Left lung (tissue), 1 donor: ENCODE measurements around the gene VDAC2.

DNA sequence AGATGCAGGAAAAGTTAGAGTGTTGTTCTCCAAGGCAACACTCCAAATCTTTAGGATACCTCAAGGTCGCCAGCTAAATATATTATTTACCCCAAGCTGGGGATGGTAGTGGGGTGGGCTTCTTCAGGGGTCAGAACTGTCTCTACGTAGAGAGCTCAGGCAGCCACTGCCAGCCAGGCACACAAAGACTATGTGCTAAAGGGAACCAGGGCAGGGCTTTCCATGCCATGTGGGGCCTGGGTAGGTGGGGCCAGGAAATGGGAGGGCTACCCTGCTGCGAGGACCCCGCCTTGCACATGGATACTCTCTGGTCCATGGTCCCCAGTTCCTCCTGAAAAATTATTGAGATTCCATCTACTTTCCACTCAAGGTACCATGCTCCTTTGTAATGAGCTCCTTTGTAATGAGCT is 6.0 kb downstream of the SYNPO2L start:
- PRO-cap, result no peak

- PRO-cap, result no peak
Measured at GRCh38 chr10:73769867-73770515, 2.1 kb upstream of the FUT11 start.

DNA sequence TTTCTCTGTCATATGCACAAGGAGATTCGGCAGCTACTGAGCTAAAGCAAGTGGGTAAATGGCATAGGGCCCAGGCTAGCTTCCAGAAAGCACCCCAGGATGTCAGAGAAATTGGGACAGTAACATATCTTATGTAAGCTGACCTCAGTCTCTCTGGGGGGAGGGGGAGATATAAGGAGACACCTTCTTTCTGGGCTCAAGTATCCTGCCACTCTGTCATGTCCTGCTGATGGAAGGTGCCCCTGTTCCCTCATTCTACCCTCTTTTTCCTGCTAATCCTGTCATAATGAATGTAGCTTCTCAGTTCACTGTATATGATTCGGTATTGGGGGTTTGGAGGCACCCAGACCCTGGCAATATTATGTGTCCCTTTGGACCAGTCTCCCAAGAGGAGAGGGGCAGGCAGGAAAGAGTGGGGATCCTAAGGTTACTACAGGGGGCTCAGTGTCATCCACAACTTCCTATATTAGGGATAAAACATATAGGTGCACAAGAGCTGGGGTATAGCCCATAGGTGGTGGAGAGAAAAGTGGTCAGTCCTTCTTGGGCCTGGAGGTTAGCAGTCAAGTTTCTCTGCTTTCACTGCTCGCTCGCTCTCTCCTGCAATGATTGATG is 918 bp upstream of the FUT11 start:
- PRO-cap, result no peak

- PRO-cap, result no peak
Measured at GRCh38 chr10:73774548-73775119, 2.6 kb downstream of the FUT11 start.

GRCh38 chr10:73807348-73808675 is 3.6 kb downstream of the NDST2 start:
- PRO-cap, result unidirectional peak, minus-strand start at chr10:73807944

DNA sequence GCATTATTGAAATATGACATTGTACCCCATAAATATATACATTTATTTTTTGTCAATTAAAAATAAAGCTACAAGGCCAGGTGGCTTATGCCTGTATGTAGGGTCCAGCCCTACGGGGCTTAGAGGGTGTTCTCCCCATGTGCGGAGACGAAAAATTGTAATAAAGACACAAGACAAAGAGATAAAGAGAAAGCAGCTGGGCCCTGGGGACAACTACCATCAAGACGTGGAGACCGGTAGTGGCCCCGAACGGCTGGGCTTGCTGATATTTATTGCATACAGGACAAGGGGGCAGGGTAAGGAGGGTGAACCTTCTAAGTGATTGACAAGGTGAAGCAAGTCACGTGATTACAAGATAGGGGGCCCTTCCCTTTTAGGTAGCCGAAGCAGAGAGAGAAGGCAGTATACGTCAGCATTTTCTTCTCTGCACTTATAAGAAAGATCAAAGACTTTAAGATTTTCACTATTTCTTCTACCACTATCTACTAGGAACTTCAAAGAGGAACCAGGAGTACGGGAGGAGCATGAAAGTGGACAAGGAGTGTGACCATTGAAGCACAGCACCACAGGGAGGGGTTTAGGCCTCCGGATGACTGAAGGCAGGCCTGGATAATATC is 19.8 kb downstream of the PLAU start:
- PRO-cap, result no peak

DNA sequence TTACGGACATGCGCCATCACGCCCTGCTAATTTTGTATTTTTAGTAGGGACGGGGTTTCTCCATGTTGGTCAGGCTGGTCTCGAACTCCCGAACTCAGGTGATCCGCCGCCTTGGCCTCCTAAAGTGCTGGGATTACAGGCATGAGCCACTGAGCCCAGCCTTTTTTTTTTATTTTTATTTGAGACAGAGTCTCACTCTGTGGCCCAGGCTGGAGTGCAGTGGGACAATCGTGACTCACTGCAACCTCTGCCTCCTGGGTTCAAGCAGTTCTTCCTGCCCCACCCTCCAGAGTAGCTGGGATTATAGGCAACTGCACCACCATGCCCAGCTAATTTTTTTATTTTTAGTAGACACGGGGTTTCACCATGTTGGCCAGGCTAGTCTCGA is 32.7 kb upstream of the VCL start:
- PRO-cap, result no peak

DNA sequence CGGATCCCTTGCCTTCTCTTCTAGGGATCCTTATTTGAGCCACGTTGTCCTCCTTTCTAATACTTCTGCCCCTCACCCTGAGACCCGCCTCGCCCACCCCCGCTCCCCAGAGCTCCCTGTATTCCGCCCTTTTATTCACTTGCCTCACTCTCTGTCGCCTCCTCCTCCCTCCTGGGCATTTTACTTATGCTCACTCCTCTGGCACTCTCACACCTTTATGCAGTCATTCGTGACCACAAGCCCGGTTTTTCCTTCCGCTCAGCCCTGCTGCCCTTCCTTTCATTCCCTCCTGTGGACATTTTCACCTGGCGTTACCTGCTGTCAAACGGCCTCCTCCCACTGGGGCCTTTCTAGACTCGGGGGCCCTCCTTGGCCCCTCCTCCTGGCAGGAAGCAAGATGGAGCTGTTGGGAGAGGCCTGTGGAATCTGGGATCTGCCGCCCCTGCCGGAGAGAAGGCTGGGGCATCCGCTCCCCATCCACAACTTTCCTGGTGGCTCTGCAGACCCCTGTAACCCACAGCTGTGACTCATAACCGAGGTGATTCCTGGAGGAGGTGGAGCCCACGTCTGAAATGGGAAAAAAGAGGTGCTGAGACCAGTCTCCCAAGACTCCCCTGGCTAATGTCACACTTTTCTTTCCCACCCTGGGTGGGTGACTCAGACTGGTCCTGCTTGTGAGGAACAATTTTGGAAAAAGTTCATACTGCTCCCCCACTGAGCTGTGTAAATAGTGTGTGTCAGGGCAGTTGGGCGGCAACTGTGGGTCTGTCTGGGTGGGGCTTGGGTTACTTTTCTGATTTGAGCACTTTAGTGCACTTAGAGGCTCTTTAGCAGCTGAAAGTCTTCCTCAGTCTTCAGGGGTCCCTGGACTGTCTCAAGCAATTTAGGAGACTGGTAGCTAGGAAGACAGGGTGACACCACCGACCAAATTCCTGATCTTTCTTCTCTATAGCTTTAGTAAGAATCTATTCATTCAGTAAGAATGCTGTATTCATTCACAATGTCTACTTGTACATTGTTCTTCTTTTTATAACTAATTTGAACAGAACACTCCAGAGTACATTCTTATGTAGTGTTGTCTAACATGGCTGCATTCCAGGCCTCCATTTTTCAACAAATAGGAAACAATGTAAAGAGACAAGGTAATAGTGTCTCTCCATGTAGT is 1.3 kb downstream of the VCL start:
- PRO-cap, result bidirectional peak, plus-strand start at position 422 of the sequence, minus-strand start at position 341 of the sequence

- PRO-cap, result no peak
Measured at GRCh38 chr10:74025577-74026019, 27.7 kb downstream of the VCL start.

- PRO-cap, result unidirectional peak, plus-strand start at chr10:74190365
Measured at GRCh38 chr10:74190087-74190533, 39.1 kb downstream of the ADK start.

- PRO-cap, result bidirectional peak, plus-strand start at chr10:74238408, minus-strand start at chr10:74238178
Measured at GRCh38 chr10:74238311-74238510, 87.2 kb downstream of the ADK start.

GRCh38 chr10:74672903-74673283 is 153.5 kb upstream of the KAT6B start:
- PRO-cap, result no peak

DNA sequence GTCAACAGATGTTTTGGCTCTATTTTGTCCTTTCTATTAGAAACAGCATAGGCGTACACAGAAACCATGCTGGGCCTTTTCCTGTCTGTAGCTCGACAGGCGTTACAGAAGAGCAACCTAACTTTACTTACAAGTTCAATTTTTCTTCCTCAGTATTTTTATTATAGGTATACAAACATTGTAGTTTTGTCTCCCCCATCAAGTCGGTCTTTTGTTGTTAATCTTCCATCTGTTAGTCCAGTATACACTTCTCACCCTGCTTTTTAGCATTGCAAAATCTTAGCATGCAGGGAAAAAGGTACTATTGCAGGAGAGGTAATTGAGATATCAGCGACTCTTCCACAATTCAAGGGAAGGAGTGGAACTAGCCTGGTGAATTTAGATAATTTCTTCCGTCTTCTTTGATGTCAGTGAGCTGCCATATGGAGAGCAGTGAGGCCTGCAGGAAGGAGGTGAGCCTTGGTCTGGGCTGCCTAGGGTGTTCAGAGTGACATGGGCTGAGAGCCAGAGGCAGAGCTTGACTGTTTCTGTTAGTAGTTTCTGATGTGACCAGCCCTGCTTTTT is 28.5 kb downstream of the KAT6B start:
- PRO-cap, result no peak

- PRO-cap, result no peak
Measured at GRCh38 chr10:74926821-74927452, 100.5 kb downstream of the KAT6B start.

DNA sequence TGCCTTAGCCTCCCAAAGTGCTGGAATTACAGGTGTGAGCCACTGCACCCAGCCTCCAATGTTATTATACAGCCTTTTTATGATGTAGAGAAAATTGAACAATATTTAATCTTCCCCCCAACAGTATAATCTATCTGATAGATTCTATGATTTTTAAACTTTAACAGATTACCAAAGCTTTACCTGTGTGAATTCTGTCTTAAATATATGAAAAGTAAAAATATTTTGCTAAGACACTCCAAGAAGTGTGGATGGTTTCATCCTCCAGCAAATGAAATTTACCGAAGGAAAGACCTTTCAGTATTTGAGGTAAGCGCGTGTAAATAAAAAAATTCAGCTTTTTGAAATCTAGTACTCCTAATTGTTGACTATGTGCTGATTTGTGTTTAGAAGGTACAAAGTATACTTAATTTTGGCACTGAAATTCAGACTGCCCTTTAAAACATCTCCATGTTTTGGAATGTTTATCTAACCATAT is 91.8 kb downstream of the DUSP29 start:
- PRO-cap, result no peak

DNA sequence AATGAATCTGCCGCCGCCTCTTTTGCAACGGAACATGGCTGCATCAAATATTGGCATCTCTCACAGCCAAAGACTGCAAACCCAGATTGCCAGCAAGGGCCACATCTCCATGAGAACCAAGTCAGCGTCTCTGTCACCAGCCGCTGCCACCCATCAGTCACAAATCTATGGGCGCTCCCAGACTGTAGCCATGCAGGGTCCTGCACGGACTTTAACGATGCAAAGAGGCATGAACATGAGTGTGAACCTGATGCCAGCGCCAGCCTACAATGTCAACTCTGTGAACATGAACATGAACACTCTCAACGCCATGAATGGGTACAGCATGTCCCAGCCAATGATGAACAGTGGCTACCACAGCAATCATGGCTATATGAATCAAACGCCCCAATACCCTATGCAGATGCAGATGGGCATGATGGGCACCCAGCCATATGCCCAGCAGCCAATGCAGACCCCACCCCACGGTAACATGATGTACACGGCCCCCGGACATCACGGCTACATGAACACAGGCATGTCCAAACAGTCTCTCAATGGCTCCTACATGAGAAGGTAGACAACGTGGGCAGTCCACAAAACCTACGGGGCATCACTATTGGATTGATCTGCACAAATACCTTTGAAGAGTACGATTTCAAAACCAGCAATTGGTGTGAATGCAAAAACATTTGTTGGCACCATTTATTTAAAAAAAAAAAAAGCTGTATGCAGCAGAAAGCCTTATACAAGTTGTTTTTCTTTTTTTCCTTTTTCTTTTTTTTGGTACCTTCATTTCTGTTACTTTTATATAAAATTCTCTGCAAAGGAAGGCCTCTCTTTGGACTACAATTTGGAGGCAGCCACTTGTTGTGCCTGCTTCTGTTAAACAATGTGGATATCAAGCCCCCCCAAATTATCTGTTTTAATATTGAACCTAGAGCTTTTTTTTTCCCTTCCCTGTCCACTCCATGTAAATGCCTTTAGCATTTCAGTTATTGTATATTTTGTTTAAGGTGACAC is 42.7 kb downstream of the DUSP29 start:
- PRO-cap, result no peak

DNA sequence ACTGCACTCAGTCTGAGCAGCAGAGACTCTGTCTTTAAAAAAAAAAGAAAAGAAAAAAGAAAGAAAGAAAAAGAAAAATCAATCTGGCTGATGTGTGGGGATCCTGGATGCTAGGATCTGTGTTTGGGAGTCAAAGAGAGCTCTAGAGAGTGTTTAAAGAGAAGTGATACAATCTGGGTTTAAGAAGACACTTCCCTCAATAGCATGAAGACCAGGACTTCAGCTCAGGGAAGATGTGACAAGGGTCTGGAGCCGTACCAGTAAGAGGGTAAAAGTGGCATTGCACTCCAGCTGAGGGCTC is 27.4 kb downstream of the DUSP29 start:
- PRO-cap, result no peak

- PRO-cap, result no peak
Measured at GRCh38 chr10:75101759-75102306, 2.5 kb upstream of the DUSP13 start.

DNA sequence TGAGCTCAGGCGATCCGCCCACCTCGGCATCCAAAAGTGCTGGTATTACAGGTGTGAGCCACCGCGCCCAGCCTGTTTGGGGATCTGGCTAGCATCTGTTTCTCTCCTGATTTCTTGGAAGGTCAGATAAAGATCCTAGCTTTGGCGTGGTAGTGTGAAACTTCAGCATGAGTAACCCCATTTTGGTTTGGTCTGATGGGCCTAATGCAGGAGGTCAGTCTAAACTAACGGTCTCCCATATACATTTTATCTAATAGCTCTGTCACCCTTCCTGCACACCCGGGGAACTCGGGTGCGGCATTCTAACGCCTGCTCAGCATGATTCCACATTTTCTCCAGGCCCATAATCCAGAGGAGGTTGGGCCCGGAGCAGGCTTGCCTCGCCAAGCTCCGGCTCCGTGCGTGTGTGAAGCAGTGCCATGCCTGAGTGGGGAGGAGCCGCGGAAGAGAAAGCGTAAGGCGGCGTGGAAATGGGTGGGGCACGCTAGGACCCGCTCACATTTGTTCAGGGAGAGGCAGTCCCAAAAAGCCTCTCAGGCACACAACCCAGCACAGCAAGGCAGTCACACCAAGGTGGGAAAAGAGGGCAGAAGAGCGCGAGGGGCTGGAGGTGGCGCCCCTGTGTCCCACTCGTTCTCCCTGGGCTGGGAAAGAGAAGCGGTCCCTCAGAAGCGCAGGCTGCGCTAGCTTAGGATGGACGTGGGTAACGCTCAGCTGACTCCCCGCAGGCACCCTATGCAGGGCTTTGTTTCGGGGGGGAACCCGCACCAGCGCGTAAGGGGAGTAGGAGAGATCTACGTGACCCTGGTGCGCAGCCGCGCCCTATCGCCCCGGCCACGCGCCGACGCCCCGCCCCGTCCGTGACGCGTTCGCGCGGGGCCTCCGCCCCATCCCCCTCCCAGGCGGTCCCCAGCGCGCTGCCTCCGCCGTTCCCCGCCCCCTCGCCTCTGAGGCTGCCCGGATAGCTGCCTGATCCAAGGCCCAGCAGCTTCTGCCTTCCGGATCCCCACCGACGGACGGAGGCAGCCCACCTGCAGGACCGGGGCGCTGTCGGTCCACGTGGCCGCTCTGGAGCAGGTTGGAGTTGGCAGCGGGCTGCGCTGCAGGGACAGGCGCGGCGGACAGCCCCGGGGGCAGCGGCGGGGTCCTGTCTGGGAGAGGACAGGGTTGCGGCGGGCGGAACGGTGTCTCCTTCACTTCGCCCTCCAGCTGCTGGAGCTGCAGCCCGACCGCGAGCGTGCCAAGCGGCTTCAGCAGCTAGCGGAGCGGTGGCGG is at the start of gene VDAC2:
VDAC2 (plus strand) TSS at position 1,157 of the 1,275 bp plus-strand sequence.
- PRO-cap, result bidirectional peak, plus-strand start at position 351 of the sequence, minus-strand start at position 283 of the sequence; bidirectional peak, plus-strand start at position 386 of the sequence, minus-strand start at position 373 of the sequence; bidirectional peak, plus-strand start at position 500 of the sequence, minus-strand start at position 429 of the sequence; bidirectional peak, plus-strand start at position 1,213 of the sequence, minus-strand start at position 796 of the sequence

- PRO-cap, result no peak
Measured at GRCh38 chr10:75263686-75264273, 28.0 kb upstream of the COMTD1 start.